Skeletal muscle cell (primary cell): ENCODE measurements around a stretch of chr3.

DNA sequence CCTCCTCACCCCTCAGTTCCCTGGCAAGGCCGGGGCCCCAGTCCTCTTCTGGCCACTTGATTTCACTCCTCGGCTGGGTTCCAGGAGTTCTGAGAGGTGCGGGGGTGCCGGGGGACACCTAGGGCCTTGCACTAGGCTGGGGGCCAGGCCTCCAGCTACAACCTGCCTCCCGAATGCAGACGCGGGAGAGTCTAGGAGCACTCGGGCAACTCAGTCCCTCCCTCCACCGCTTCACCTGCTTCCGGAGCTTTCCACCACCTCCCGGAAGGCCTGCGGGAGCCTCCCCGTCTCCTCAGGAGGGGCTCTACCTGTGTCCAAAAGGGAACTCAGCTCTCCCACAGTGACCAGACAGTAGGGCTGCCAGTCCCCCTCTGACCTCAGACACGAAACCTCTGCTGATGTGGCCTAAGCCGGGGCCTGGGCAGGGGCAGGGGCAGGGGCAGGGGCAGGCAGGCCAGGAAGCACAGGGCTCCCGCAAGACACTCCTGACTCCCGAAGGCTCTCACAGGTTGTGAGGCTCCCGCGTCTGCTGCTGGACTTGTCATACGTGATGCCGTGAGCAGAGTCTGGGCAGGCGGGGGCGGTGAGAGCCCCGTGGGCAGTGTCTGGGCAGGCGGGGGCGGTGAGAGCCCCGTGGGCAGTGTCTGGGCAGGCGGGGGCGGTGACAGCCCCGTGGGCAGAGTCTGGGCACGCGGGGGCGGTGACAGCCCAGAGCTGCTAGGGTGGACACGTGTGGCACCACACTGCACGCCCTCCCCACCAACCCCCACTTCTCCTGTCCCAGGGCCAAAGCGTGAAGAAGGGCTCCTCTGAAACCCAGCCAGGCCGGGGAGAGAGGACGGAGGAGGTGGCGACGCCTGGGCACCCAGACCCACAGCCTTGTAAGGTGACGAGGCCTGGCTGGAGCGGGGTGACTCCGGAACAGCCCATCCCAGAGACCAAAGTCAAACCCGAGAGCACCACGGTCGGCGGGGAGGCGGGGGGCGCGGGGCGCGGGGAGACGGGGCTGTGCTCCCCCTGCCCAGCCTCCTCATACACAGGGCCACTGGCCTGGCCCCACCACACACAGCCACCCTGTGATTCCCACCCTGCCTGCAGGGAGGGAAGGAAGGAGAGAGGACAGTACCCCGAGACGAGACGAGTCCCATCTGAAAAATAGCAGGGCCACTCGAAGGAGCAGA lies 35.1 kb downstream of the TNK2 start:
- RRBS: 89% methylated on average over 10 of the region's 57 CpGs

DNA sequence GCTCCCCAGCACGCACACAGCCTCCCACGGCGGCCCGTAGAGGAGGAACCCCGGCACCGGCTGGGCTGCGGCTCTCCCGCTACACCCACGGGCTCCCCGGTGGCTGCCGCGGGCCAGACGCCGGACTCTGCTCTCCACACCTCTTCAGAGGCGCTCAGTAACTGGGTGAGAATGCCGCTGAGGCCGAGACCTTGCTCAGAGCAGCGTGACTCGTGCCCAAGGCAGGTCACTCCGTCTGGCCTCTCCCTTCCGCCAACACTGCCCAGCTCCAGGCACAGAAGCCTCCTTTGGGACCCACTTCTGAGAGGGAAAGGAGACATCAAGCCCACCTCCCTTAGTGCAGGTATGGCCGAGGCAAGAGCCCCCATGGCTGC lies 34.3 kb downstream of the TNK2 start:
- RRBS: 62% methylated on average over 10 of the region's 22 CpGs

- RRBS: no CpG with 5 or more reads among the region's 6 CpGs
These were observed 31.1 kb downstream of the TNK2 start for GRCh38 chr3:195877313-195877645.

GRCh38 chr3:195892017-195892516 lies 16.3 kb downstream of the TNK2 start:
- RRBS: 11% methylated on average over 8 of the region's 21 CpGs

DNA sequence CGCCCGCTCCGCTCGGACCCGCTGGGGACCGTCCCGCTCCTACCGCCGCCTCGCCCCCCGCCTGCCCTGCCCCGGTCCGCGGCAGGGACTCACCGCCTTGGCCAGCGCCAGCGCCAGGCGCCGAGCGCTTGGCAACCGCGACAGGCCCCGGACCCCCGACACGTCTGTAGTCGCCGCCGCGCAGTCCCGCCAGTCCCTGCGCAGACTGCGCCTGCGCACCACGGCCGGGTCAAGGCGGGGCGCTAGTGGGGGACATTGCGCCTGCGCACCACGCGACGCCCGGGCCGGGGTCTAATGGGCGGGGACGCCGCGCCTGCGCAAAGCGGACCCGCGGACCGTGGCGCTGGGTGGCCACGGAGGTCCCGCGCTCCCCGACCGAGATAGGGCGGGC lies 81.7 kb upstream of the TNK2 start:
- RRBS: no CpG with 5 or more reads among the region's 60 CpGs

DNA sequence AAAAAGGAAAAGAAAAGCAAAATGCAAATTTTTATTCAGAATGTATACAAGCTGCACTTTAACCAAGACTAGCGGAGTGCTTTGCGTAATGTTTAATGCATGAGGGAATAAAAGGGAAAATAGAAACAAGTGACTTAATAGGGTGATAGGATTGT lies 543 bp upstream of the TFRC start:
- RRBS: no CpG with 5 or more reads among the region's 2 CpGs

DNA sequence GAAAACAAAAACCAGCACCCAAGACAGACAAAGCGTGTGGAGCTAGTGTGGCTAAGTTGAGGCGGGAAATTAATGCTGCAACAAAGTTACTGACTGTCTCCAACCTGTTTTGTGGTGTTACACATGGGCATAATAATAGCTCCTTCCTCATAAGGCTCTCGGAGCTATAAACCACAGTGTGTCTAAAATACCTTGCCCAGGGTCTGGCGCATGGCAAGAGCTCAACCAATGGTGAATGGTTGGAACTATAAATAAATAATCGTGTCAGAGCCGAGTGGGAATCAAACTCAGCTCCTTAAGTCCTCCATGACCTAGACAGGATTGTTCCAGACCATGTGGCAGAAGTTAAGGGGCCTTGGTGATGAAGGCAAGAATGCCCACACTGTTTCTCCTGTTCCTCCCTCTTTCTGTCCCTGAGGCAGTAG lies 36.0 kb upstream of the TFRC start:
- RRBS: no CpG with 5 or more reads among the region's 6 CpGs

DNA sequence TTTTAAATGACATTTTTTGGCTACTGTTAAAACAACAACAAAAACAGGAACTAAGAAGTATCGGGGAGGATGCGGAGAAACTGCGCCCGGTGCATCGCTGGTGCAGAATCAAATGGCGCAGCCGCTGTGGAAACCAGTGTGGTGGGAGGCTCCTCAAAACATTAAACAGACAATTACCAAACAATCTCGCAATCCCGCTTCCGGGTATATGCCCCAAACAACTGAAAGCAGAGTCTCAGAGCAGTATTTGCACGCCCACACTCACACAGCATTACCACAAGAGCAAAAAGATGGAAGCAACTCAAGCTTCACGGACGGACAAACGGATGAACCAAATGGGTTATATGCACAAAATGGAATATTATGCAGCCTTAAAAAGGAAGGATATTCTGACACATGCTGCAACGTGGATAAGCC lies 40.3 kb downstream of the ZDHHC19 start:
- RRBS: no CpG with 5 or more reads among the region's 15 CpGs

GRCh38 chr3:196179127-196180506 lies 31.6 kb downstream of the ZDHHC19 start:
- RRBS: no CpG with 5 or more reads among the region's 33 CpGs

GRCh38 chr3:196207784-196208057 lies 3.5 kb downstream of the ZDHHC19 start:
- RRBS: no CpG with 5 or more reads among the region's 19 CpGs

DNA sequence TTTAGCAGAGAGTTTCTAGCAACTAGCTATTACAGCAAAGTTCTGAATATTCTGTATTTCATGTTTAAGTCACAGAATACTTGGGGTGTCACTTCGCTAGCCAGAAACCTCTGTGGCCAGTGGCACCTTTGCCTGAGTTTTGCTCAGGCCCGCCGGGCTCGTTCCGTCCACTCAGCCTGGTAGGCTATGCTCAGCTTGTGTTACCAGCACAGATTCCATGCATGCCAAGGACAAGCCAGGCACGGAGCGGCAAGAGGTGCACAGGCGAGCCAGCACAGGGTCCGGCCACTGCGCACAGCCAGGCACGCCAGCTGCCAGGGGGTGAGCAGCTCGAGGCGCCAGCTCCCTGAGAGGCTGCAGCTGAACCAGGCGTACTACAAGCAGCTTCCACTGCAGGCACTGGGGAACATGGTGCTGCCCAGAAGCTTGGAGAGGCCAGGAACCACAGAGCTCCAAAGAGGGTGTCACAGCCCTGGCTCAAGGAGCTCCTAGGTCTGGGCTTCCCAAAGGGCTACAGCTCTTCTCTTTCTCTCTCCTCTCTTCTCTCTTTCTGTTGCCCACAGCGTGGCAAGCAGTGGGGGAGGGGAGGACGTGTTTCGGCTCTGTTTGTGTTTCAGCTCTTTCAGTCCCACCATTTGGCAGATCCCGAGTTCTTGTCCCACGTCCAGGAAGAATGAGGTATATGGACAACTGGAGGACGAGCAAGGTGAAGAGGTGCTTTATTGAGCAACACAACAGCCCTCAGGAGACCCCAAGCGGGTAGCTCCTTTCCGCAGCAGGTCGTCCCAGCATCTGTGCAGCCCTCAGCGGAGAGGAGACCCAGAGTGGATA lies 14.6 kb downstream of the PCYT1A start:
- RRBS: no CpG with 5 or more reads among the region's 24 CpGs

DNA sequence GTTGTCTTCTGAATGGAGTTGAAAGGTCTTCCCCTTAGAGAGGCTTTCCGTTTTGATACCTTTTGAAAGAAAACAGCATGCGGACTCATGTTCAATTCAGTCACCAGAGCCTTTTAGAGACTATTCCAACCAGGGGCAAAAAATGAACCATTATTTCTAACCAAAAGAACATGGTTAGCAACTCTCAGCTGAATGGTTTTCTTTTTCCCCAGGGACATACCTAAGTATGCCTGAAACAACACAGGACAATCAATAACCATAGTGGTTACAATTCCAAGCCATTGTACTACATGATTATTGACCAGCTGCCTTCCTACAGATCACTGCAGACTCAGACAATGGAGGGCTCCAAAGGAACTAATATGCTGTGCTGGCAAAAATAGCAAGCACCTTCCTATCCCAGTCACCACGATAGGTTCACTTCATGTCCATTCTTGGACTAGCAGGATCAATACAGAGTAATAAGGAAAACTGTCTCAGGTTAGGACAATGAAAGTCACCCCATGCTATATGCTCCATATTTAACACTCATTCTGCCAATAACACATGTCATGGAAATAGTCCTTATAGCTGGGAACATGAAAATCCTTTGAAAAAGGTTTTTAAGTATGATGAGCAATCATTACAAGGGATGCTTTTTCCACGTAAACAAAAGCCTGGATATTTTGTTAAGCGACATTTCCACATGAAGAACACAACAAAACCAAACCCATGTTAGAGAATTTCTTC lies 17.5 kb upstream of the TM4SF19 start:
- RRBS: no CpG with 5 or more reads among the region's 5 CpGs

GRCh38 chr3:196396942-196397654 lies 35.1 kb downstream of the UBXN7 start:
- RRBS: no CpG with 5 or more reads among the region's 7 CpGs

- RRBS: 1% methylated on average over 26 of the region's 58 CpGs
These were observed 7.3 kb upstream of the NRROS start for GRCh38 chr3:196631907-196632932.

DNA sequence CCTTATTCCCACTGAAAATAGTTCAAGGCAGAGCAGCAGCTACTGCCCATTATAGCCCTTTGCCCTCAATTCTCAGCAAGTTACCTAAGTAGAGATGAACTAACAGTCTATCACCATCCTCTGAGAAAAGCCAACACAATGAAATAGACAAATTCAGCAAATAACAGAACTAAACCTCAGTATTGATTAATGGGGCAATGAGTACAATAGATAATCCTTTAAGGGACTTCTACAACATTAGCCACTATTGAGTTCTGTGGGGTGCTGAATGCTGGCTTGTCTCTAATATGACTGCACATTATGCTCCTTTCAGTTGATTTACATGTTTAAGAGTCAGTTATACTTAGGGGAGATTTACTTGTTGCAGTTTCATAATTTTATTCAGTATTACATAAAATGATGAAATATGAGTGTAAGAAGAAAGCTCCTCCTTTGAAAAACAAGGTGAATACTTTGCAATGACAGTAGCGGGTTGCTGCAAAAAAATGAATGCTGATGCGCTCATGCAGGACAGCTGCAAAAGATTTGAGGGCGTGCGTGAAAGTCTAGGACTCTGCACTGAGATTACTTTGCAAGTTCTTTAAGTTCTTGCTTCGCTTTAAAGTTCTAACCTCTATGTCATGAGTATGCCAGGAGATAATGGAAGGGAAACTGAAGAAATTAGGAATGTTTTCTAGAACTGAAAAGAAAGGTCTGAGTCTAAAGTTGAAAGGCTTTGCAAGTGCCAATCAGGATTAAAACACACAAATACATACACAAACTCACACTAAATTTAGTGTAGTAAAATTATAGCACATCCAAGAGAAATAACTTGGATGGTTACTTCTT lies 22.6 kb downstream of the SENP5 start:
- RRBS: no CpG with 5 or more reads among the region's 5 CpGs

- RRBS: no CpG with 5 or more reads among the region's 4 CpGs
These were observed 26.9 kb downstream of the NCBP2 start for GRCh38 chr3:196915318-196915854.

- RRBS: no CpG with 5 or more reads among the region's 22 CpGs
These were observed 1.9 kb downstream of the NCBP2AS2 start for GRCh38 chr3:196944008-196945194.

GRCh38 chr3:196948112-196948793 lies 5.8 kb downstream of the NCBP2AS2 start:
- RRBS: 88% methylated on average over 5 of the region's 30 CpGs

GRCh38 chr3:197236198-197236776 lies 62.1 kb downstream of the DLG1 start:
- RRBS: no CpG with 5 or more reads among the region's 4 CpGs